Cerebellum (tissue), 5 donors: ENCODE measurements around a stretch of chr12.

GRCh38 chr12:27013496-27013848 lies 712 bp downstream of the TM7SF3 start:
- PRO-cap, 3 experiments: peak in 1 of 3 experiments; most common plus-strand start chr12:27013737 (in 1)
- RAMPAGE, long total RNA: no peak

DNA sequence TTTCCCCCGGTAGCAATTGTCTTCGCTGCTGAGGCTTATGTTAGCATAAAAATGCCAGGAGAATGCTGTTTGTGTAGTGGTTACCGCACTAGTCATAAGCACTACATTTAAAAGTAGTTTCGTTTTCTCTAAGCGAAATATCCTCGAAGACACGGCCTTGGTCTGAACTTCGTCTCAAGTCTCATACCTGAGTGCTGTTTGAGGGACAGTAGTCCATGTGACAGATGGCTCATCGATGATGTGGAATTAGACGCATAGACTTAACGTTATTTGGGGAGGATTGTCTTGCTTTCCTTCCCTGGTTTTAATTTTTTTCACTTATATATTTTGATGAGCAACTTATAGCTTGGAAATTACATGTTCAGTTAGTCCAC lies 530 bp upstream of the TM7SF3 start:
- PRO-cap, 3 experiments: no peak in any of the 3 experiments
- RAMPAGE, long total RNA: no peak

- PRO-cap, 3 experiments: no peak in any of the 3 experiments
- RAMPAGE, long total RNA: no peak
Observed at GRCh38 chr12:27591071-27591416, 67.0 kb downstream of the PPFIBP1 start.

GRCh38 chr12:27797594-27797986 lies 17.6 kb upstream of the MANSC4 start:
- PRO-cap, 3 experiments: no peak in any of the 3 experiments
- RAMPAGE, long total RNA: no peak

GRCh38 chr12:29559035-29559894 lies 61.8 kb upstream of the OVCH1 start:
- PRO-cap, 3 experiments: no peak in any of the 3 experiments
- RAMPAGE, long total RNA: no peak

GRCh38 chr12:30636731-30637499 lies 58.8 kb downstream of the IPO8 start:
- PRO-cap, 3 experiments: no peak in any of the 3 experiments
- RAMPAGE, long total RNA: no peak

- PRO-cap, 3 experiments: no peak in any of the 3 experiments
- RAMPAGE, long total RNA: no peak
Observed at GRCh38 chr12:30670786-30671295, 24.8 kb downstream of the IPO8 start.

GRCh38 chr12:30728850-30729336 lies 25.9 kb downstream of the CAPRIN2 start:
- PRO-cap, 3 experiments: no peak in any of the 3 experiments
- RAMPAGE, long total RNA: no peak

GRCh38 chr12:30860456-30860753 lies 66.1 kb upstream of the TSPAN11 start:
- PRO-cap, 3 experiments: no peak in any of the 3 experiments
- RAMPAGE, long total RNA: no peak

- PRO-cap, 3 experiments: no peak in any of the 3 experiments
- RAMPAGE, long total RNA: no peak
Observed at GRCh38 chr12:31162925-31163178, 89.2 kb downstream of the DDX11 start.

GRCh38 chr12:31322628-31323401 lies 3.1 kb downstream of the SINHCAF start:
- PRO-cap, 3 experiments: no peak in any of the 3 experiments
- RAMPAGE, long total RNA: no peak

GRCh38 chr12:31370774-31371785 lies 45.1 kb upstream of the SINHCAF start:
- PRO-cap, 3 experiments: no peak in any of the 3 experiments
- RAMPAGE, long total RNA: no peak

GRCh38 chr12:31506931-31507373 lies 84.0 kb downstream of the DENND5B start:
- PRO-cap, 3 experiments: no peak in any of the 3 experiments
- RAMPAGE, long total RNA: no peak

- PRO-cap, 3 experiments: no peak in any of the 3 experiments
- RAMPAGE, long total RNA: no peak
Observed at GRCh38 chr12:31651796-31652393, 7.6 kb upstream of the ETFBKMT start.

DNA sequence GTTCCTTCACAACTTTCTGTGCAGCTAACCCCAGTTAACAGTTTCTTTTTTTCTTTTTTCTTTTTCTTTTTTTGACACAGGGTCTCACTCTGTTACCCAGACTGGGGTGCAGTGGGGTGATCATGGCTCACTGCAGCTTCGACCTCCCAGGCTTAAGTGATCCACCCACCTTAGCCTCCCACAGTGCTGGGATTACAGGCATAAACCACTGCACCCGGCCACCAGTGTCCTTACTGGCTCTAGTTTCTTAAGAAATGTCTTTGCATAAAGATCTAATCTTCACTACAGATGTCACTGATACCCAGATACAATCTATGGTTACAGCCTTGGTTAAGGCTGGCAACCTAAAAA lies 27.4 kb downstream of the ETFBKMT start:
- PRO-cap, 3 experiments: no peak in any of the 3 experiments
- RAMPAGE, long total RNA: no peak

DNA sequence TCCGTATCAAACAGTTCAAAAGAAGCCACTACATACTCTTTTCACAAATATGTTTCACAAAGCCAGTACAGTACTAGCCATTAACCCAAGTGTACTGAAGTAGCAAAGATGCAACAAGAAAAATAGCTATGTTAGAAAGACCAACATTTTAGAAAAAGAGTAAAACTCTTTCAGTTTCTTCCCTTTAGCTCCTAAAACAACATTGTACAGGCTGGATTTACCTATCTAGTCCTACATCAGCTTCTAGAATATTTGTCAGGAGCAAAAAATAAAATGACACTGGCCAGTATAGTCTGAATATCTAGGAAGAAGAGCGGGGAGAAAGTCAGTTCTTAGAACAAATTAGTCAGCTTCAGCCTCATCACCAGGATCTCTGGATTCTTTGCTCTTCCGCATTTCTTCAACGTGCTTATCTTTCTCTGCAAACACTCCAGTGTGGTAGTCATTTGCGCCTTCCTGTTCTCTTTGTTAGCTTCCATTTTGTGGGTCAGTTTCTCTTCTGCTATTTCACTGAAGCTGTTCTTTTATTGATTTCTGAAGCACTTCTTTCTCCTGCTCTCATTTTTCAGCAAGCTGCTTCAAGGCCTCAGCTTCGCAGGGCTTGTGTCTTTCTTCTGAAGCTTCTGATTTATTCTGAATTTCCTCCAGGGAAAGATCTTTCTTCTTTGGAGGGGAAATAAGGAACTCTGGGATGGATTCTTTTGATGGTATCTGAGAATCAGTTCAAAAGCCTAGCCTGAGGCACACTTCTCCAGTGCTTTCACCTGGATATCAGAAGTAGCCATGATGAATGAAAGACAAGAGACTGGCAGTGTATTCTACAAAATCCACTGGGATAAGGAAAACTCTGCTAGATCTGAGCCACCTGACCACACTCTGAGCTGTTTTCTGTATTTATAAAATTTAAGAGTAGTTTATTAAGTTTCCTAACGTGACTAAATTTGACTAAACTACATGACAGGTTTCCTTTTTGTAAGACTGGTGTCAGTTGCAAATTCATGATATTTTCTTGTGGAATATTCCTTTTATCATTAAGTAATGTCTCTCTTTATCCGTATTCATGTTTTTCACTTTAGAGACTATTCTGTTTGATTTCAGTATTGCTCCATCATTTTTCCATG lies 13.5 kb downstream of the AMN1 start:
- PRO-cap, 3 experiments: no peak in any of the 3 experiments
- RAMPAGE, long total RNA: no peak

DNA sequence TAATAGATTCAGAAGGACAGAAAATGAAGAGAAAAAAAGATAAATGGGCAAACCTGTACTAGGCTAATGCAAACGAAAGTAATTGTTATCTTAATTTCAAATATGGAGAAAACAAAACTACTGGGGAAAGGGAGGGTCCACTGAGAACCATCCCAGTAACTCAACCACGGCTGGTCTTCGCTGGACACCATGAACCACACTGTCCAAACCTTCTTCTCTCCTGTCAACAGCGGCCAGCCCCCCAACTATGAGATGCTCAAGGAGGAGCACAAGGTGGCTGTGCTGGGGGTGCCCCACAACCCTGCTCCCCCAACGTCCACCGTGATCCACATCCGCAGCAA lies 25.7 kb upstream of the AMN1 start:
- PRO-cap, 3 experiments: no peak in any of the 3 experiments
- RAMPAGE, long total RNA: no peak

- PRO-cap, 3 experiments: no peak in any of the 3 experiments
- RAMPAGE, long total RNA: no peak
Observed at GRCh38 chr12:31961925-31962640, 2.9 kb downstream of the RESF1 start.

DNA sequence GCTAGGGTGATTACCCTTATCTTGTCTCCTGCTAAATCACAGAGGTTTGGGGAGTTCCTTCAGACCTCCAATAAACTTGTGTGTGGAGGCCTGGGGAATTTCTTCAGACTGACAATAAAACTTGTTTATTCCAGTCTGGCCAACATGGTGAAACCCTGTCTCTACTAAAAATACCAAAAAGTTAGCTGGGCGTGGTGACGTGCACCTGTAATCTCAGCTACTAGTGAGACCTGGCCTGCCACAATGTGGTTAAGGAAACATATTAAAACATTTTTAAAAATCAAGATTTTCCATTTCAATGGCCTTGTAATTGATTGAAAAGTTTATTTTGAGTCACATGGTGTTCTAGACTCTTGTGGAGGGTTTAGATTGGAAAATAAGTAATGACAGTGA lies 126.9 kb upstream of the FGD4 start:
- PRO-cap, 3 experiments: no peak in any of the 3 experiments
- RAMPAGE, long total RNA: no peak

- PRO-cap, 3 experiments: no peak in any of the 3 experiments
- RAMPAGE, long total RNA: no peak
Observed at GRCh38 chr12:32305599-32306250, 93.6 kb upstream of the FGD4 start.